GM12878 (cell line): Measurements from ENCODE around the genes TAX1BP1 and JAZF1.

GRCh38 chr7:27603711-27604899 is 58.6 kb downstream of the HIBADH start:
- RAMPAGE, long total RNA, result no peak
- RRBS, 2 experiments, result no CpG with 5 or more reads among the region's 2 CpGs
CAGE:
- cytosol, long polyA minus RNA, result no peak
- cytosol, long polyA plus RNA, result no peak
- long polyA plus RNA, result no peak
- nucleolus, long total RNA, result no peak
- nucleus, long polyA plus RNA, result no peak
- nucleus, long total RNA, result no peak

- RAMPAGE, long total RNA, result start-site peak on the minus strand at chr7:27740041-27740104, 9 and 9 reads in 2 replicates; start-site peak on the plus strand at chr7:27740125-27740179, 427 and 319 reads in 2 replicates
- RRBS, 2 experiments, result 2 to 3% methylated on average over 6 to 11 of the region's 47 CpGs
CAGE:
- cytosol, long polyA minus RNA, result start-site peak on the plus strand at chr7:27740137-27740169, 520 reads
- cytosol, long polyA plus RNA, result start-site peak on the plus strand at chr7:27740143-27740194, 506 and 503 reads in 2 replicates
- long polyA plus RNA, result start-site peak on the plus strand at chr7:27740134-27740194, 411 and 428 reads in 2 replicates
- nucleolus, long total RNA, result no peak
- nucleus, long polyA plus RNA, result no peak
- nucleus, long total RNA, result start-site peak on the plus strand at chr7:27740144-27740191, 102 reads
Measured at GRCh38 chr7:27739923-27740515, at the start of gene TAX1BP1. Gene TAX1BP1, plus strand, starts transcription at chr7:27740162.

DNA sequence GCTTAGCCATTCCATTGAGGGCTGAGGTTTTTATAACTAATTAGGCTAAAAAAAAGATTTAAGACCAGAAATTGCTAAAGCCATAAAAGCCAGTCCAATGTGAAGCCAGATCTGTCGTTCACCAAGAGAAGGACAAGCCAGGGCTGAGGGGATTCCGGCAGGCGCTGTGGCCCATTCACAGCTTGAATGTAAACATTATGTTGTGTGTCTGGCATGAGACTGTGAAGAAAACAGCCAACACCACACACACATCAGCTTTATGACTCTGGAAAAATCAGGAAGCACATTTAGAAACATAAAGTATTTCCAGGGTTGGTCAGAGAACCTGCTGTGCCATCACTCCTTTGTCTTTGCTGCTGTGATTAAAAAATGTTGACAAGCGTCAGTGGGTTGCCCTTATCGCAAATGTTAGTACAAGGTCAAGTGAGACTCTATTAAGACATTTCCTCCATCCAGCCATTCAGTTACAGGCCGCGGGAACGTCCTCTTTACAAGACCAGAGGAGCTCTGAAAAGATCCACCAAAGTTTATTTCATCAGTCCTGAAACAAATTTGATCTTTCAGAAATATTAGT is 95.4 kb downstream of the TAX1BP1 start:
- RAMPAGE, long total RNA, result no peak
- RRBS, 2 experiments, result no CpG with 5 or more reads among the region's 8 CpGs
CAGE:
- cytosol, long polyA minus RNA, result no peak
- cytosol, long polyA plus RNA, result no peak
- long polyA plus RNA, result no peak
- nucleolus, long total RNA, result no peak
- nucleus, long polyA plus RNA, result no peak
- nucleus, long total RNA, result no peak

- RAMPAGE, long total RNA, result no peak
- RRBS, 2 experiments, result no CpG with 5 or more reads among the region's 7 CpGs
CAGE:
- cytosol, long polyA minus RNA, result no peak
- cytosol, long polyA plus RNA, result no peak
- long polyA plus RNA, result no peak
- nucleolus, long total RNA, result no peak
- nucleus, long polyA plus RNA, result no peak
- nucleus, long total RNA, result no peak
Measured at GRCh38 chr7:27901217-27901975, 161.4 kb downstream of the TAX1BP1 start.

- RAMPAGE, long total RNA, result no peak
- RRBS, 2 experiments, result no CpG with 5 or more reads among the region's 8 CpGs
CAGE:
- cytosol, long polyA minus RNA, result no peak
- cytosol, long polyA plus RNA, result no peak
- long polyA plus RNA, result no peak
- nucleolus, long total RNA, result no peak
- nucleus, long polyA plus RNA, result no peak
- nucleus, long total RNA, result no peak
Measured at GRCh38 chr7:27944666-27945179, 204.8 kb downstream of the TAX1BP1 start.

GRCh38 chr7:28156987-28157714 is 23.4 kb downstream of the JAZF1 start:
- RAMPAGE, long total RNA, result no peak
- RRBS, 2 experiments, result no CpG with 5 or more reads among the region's 7 CpGs
CAGE:
- cytosol, long polyA minus RNA, result no peak
- cytosol, long polyA plus RNA, result no peak
- long polyA plus RNA, result no peak
- nucleolus, long total RNA, result no peak
- nucleus, long polyA plus RNA, result no peak
- nucleus, long total RNA, result no peak

DNA sequence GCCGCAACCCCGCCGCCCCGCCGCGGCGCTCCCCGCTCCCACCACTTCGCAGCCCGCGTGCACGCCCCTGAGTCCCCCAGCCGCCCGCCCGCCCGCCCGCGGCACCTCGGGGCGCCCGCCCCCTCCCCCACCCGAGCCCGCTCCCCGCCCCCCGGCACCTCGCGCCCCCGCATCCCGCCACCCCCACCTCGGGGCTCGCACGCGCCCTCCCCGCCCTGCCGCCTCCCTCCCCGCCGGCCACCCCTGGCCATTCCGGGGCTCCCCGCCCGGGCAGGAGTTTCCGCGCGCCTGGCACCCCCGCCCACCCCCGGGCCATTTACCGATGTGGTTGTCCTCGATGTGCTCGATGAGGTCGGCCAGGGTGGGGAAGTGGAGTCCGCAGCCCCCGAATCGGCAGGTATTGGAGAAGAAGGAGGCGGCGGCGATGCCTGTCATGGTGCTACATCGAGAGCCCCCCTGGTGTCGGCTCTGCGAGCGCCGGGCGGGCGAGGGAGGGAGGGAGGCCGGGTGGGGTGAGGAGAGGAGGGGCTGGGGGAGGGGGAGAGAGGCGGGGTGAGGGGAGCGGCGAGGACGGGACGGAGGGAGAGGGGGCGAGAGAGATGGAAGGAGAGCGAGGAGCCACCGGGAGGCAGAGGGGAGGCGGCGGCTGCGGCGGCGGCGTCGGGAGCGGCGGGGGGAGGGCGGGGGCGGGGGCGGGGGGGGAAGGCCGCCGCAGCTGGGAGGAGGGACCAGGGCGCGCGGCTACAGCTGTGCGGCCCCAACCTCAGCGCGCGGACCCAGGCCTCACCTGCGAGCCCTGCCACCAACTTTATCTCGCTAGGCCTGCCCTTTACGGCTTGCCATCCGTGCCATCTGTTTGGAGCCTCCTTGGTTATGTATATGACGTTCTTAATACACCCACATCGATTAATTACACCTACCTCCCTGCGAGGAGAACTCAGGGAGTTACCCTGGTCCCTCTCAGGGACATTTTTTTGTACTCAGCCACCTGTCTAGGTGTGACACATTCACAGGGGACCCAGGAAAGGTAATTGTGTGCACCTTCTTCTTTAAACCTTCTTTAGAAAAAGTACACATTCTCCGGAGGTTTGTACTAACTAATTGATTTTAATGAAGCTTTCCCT is at the start of gene JAZF1:
Gene JAZF1, minus strand, starts transcription at position 653 of the 1,124 bp plus-strand sequence.
- RAMPAGE, long total RNA, result no peak
- RRBS, 2 experiments, result 4 to 5% methylated on average over 17 to 20 of the region's 100 CpGs
CAGE:
- cytosol, long polyA minus RNA, result no peak
- cytosol, long polyA plus RNA, result no peak
- long polyA plus RNA, result no peak
- nucleolus, long total RNA, result no peak
- nucleus, long polyA plus RNA, result no peak
- nucleus, long total RNA, result no peak

- RAMPAGE, long total RNA, result no peak
- RRBS, 2 experiments, result no CpG with 5 or more reads among the region's 4 CpGs
CAGE:
- cytosol, long polyA minus RNA, result no peak
- cytosol, long polyA plus RNA, result no peak
- long polyA plus RNA, result no peak
- nucleolus, long total RNA, result no peak
- nucleus, long polyA plus RNA, result no peak
- nucleus, long total RNA, result no peak
Measured at GRCh38 chr7:28358450-28358771, 53.9 kb upstream of the CREB5 start.

- RAMPAGE, long total RNA, result no peak
- RRBS, 2 experiments, result no CpG with 5 or more reads among the region's 7 CpGs
CAGE:
- cytosol, long polyA minus RNA, result no peak
- cytosol, long polyA plus RNA, result no peak
- long polyA plus RNA, result no peak
- nucleolus, long total RNA, result no peak
- nucleus, long polyA plus RNA, result no peak
- nucleus, long total RNA, result no peak
Measured at GRCh38 chr7:28688460-28689083, 269.6 kb downstream of the TRIL start.

GRCh38 chr7:28890983-28891902 is 66.9 kb downstream of the TRIL start:
- RAMPAGE, long total RNA, result no peak
- RRBS, 2 experiments, result 0 to 3% methylated on average over 2 of the region's 7 CpGs
CAGE:
- cytosol, long polyA minus RNA, result no peak
- cytosol, long polyA plus RNA, result no peak
- long polyA plus RNA, result no peak
- nucleolus, long total RNA, result no peak
- nucleus, long polyA plus RNA, result no peak
- nucleus, long total RNA, result no peak

GRCh38 chr7:29178061-29178685 is 16.4 kb upstream of the CHN2 start:
- RAMPAGE, long total RNA, result no peak
- RRBS, 2 experiments, result no CpG with 5 or more reads among the region's 9 CpGs
CAGE:
- cytosol, long polyA minus RNA, result no peak
- cytosol, long polyA plus RNA, result no peak
- long polyA plus RNA, result no peak
- nucleolus, long total RNA, result no peak
- nucleus, long polyA plus RNA, result no peak
- nucleus, long total RNA, result no peak

DNA sequence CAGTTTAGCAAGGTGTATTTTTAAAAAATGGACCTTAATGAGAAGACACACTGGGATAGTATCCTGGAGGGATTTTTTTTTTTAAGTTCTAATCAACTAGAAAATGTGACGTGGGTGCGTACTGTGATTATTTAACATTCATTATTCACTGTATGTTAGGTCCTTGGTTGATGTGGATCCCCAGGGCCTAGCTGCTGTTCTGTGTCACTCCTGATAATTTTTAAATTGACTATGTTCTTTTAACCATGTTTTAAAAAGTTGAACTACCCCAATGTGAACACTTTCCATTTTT is 1.4 kb upstream of the CHN2 start:
- RAMPAGE, long total RNA, result no peak
- RRBS, 2 experiments, result no CpG with 5 or more reads among the region's 2 CpGs
CAGE:
- cytosol, long polyA minus RNA, result no peak
- cytosol, long polyA plus RNA, result no peak
- long polyA plus RNA, result no peak
- nucleolus, long total RNA, result no peak
- nucleus, long polyA plus RNA, result no peak
- nucleus, long total RNA, result no peak

DNA sequence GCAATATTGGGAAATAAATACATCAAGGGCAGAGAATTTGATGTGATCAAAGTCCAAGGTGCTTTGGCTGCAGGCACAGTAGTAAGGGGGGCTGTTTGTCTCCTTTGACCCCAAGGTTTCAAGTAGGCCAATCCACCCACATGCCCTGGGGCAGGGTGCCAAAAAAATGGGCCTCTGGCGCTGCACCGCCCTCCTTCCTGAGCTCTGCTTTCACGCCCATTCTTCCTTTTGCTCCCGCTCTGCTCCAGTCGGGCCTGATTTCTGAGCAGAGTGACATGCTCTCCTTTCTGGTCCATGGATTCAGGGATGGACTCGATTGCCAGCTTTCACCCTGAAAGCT is 34.1 kb downstream of the CHN2 start:
- RAMPAGE, long total RNA, result no peak
- RRBS, 2 experiments, result no CpG with 5 or more reads among the region's 6 CpGs
CAGE:
- cytosol, long polyA minus RNA, result no peak
- cytosol, long polyA plus RNA, result no peak
- long polyA plus RNA, result no peak
- nucleolus, long total RNA, result no peak
- nucleus, long polyA plus RNA, result no peak
- nucleus, long total RNA, result no peak

GRCh38 chr7:29483285-29483952 is 80.2 kb upstream of the PRR15 start:
- RAMPAGE, long total RNA, result no peak
- RRBS, 2 experiments, result no CpG with 5 or more reads among the region's 10 CpGs
CAGE:
- cytosol, long polyA minus RNA, result no peak
- cytosol, long polyA plus RNA, result no peak
- long polyA plus RNA, result no peak
- nucleolus, long total RNA, result no peak
- nucleus, long polyA plus RNA, result no peak
- nucleus, long total RNA, result no peak

- RAMPAGE, long total RNA, result no peak
- RRBS, 2 experiments, result no CpG with 5 or more reads among the region's 16 CpGs
CAGE:
- cytosol, long polyA minus RNA, result no peak
- cytosol, long polyA plus RNA, result no peak
- long polyA plus RNA, result no peak
- nucleolus, long total RNA, result no peak
- nucleus, long polyA plus RNA, result no peak
- nucleus, long total RNA, result no peak
Measured at GRCh38 chr7:29486245-29486763, 77.3 kb upstream of the PRR15 start.

GRCh38 chr7:29685712-29685965 is 120.7 kb upstream of the WIPF3 start:
- RAMPAGE, long total RNA, result no peak
- RRBS, 2 experiments, result no CpG with 5 or more reads among the region's 13 CpGs
CAGE:
- cytosol, long polyA minus RNA, result no peak
- cytosol, long polyA plus RNA, result no peak
- long polyA plus RNA, result no peak
- nucleolus, long total RNA, result no peak
- nucleus, long polyA plus RNA, result no peak
- nucleus, long total RNA, result no peak

DNA sequence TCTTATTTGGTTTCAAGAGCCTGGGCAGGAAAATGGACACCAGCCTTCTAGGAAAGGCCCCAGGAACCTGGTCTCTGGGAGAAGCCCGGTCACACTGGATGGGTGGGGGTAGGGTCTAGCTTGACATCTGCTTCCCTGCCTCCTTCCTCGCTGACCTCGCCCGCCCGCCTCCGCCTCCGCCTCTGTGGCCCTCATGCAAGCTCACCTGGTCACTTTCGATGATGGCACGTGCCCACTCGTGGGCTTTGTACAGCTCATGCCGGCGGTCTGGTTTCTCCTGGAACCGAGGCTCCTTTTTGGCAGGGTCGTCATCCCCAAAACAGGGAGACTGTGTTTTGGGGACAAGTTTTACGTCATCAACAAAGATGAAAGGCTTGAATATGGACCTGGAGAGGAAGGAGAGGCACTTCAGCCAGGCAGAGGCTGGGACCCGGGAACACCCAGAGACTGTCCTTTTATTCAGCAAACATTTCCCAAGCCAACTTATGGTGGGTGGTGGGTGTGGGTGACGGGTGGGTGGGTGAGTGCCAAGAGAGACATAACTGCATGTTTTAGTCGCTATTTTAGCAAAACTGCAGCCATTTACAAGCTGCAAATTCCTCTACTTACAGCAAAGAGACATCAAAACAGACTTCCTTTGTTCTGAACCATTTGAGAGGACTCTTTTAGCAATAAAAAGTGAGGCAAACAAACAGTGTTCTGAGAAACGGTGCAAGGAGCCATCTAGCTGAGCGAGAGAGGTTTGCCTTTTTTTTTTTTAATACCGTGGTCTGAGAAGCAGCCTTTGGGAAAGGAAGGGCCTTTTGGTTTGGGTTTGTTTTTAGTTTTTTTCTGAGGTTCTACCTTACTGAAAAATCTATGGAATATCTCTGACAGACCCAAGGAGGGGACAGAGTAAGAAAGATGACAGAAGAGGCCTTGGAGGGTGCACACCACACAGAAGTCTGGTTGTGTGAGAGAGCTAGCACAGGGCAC is 63.1 kb downstream of the SCRN1 start:
- RAMPAGE, long total RNA, result no peak
- RRBS, 2 experiments, result no CpG with 5 or more reads among the region's 21 CpGs
CAGE:
- cytosol, long polyA minus RNA, result no peak
- cytosol, long polyA plus RNA, result no peak
- long polyA plus RNA, result no peak
- nucleolus, long total RNA, result no peak
- nucleus, long polyA plus RNA, result no peak
- nucleus, long total RNA, result no peak

GRCh38 chr7:29932157-29932476 is 57.5 kb downstream of the SCRN1 start:
- RAMPAGE, long total RNA, result no peak
- RRBS, 2 experiments, result no CpG with 5 or more reads among the region's 4 CpGs
CAGE:
- cytosol, long polyA minus RNA, result no peak
- cytosol, long polyA plus RNA, result no peak
- long polyA plus RNA, result no peak
- nucleolus, long total RNA, result no peak
- nucleus, long polyA plus RNA, result no peak
- nucleus, long total RNA, result no peak

GRCh38 chr7:29964932-29965292 is 24.7 kb downstream of the SCRN1 start:
- RAMPAGE, long total RNA, result no peak
- RRBS, 2 experiments, result no CpG with 5 or more reads among the region's 3 CpGs
CAGE:
- cytosol, long polyA minus RNA, result no peak
- cytosol, long polyA plus RNA, result no peak
- long polyA plus RNA, result no peak
- nucleolus, long total RNA, result no peak
- nucleus, long polyA plus RNA, result no peak
- nucleus, long total RNA, result no peak

DNA sequence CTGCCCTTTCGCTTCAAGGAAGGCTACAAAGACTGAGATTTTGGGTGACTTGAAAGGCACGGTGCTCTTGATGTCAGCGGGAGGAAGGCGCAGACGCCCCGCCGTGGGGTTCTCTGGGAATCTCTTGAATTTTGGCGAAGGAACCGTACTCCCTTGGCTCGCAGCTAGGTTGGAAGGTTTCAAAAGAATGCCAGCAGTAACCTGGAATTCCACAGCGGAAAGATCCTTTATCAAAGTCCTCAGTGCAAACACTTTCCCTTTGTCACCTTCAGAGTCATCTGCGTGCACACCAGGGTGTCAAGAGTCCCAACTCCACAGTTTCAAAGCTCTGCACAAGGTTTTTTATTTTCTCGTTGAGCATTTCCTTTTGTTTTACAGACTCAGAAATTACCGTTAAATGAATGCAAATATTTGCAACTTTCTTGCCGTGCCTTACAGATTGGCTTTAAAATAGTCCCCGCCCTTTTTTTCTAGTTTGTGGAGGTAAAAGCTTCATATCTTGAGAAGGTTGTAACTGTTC is 864 bp downstream of the PLEKHA8 start:
- RAMPAGE, long total RNA, result no peak
- RRBS, 2 experiments, result no CpG with 5 or more reads among the region's 16 CpGs
CAGE:
- cytosol, long polyA minus RNA, result no peak
- cytosol, long polyA plus RNA, result no peak
- long polyA plus RNA, result no peak
- nucleolus, long total RNA, result no peak
- nucleus, long polyA plus RNA, result no peak
- nucleus, long total RNA, result no peak